ENCODE data around the gene ZNF608.

GRCh38 chr5:119356668-119357128 is 879 bp downstream of the TNFAIP8 start:
- RRBS = no CpG with 5 or more reads among the region's 2 CpGs

GRCh38 chr5:119360977-119361662 is 5.3 kb downstream of the TNFAIP8 start:
- RRBS = no CpG with 5 or more reads among the region's 5 CpGs

- RRBS = no CpG with 5 or more reads among the region's 2 CpGs
Measured at GRCh38 chr5:119394041-119394616, 38.3 kb downstream of the TNFAIP8 start.

DNA sequence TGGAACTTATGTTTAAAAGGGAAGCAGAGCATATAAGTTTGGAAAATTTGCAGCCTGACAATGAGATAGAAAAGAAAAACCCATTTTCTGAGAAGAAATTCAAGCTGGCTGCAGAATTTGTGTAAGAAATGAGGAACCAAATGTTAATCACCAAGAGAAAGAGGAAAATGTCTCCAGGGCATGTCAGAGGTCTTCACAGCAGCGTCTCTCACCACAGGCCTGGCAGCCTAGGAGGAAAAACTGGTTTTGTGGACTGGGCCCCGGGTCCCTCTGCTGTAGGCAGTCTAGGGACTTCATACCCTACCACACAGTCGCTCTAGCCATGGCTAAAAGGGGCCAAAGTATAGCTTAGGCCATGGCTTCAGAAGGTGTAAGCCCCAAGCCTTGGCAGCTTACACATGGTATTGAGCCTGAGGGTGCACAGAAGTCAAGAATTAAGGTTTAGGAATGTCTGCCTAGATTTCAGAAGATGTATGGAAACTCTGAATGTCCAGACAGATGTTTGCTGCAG is 32.1 kb upstream of the HSD17B4 start:
- RRBS = no CpG with 5 or more reads among the region's 3 CpGs

- RRBS = no CpG with 5 or more reads among the region's 24 CpGs
Measured at GRCh38 chr5:120457759-120458701, 6.1 kb upstream of the PRR16 start.

DNA sequence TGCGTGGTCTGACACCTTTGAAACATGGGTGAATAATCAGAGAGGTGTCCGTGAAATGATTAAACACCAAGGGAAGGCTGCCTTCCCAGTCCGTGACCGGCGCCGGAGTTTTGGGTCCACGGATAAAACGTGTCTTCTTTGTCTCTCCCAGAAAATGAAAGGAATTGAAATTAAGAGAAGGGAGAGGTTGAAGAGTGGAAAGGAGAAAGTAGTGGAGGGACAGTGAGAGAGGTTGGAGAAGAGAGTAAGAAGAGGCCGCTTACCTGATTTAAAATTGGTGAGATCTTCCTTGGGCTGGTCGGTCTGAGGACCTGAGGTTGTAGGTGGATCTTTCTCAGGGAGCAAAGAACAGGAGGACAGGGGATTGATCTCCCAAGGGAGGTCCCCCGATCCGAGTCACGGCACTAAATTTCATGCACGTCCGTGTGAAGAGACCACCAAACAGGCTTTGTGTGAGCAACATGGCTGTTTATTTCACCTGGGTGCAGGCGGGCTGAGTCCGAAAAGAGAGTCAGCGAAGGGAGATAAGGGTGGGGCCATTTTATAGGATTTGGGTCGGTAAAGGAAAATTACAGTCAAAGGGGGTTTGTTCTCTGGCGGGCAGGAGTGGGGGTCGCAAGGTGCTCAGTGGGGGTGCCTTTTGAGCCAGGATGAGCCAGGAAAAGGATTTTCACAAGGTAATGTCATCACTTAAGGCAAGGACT is 238.6 kb downstream of the PRR16 start:
- RRBS = no CpG with 5 or more reads among the region's 21 CpGs

DNA sequence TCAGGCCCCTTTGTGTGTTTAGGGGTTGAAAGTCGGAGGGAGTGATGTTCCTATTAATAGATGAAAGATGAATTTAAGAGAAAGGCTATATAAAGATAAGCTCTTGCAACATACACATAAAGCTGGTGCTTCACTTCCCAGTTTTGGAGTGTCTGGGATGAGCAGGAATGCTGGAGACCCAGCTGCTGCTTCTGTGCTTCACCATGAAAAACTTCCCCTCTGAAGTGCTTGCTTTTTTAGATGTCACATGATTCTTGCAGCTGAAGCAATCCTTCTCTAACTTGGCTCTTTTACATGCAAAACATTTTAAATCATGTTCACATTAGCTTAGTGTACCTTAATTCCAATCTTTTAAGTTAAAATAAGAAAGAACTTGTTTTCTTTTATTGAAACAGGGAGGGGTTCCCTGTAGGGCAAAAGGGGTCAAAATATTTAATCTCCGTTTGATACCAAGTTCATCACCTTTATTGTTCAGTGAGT is 19.6 kb upstream of the SNCAIP start:
- RRBS = no CpG with 5 or more reads among the region's 2 CpGs

- RRBS = no CpG with 5 or more reads among the region's 9 CpGs
Measured at GRCh38 chr5:122475626-122476066, 163.6 kb downstream of the SNCAIP start.

GRCh38 chr5:122478526-122479336 is 166.7 kb downstream of the SNCAIP start:
- RRBS = no CpG with 5 or more reads among the region's 12 CpGs

DNA sequence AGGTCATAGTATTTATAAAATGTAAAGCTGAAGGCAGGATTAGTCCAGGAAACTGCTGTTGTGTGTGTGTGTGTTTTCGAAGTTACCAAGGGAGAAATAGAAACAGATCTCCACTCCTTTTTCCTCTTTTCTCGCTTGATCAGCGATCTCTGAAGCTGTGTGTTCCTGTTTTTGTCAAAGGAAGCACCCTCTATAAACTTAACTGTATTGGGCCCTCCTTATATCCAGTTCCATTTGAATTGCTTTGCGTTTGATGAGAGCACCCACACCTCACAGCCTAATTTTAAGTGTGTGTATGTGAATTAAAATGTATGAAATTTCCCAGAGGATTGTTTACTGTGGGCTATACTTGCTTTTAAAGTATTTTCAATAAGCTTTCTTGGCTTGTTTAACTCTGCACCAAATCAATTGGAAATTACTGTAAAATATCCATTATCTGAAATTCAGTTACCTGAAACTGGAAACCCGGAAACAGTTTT is 972 bp downstream of the SNX2 start:
- RRBS = no CpG with 5 or more reads among the region's 5 CpGs

DNA sequence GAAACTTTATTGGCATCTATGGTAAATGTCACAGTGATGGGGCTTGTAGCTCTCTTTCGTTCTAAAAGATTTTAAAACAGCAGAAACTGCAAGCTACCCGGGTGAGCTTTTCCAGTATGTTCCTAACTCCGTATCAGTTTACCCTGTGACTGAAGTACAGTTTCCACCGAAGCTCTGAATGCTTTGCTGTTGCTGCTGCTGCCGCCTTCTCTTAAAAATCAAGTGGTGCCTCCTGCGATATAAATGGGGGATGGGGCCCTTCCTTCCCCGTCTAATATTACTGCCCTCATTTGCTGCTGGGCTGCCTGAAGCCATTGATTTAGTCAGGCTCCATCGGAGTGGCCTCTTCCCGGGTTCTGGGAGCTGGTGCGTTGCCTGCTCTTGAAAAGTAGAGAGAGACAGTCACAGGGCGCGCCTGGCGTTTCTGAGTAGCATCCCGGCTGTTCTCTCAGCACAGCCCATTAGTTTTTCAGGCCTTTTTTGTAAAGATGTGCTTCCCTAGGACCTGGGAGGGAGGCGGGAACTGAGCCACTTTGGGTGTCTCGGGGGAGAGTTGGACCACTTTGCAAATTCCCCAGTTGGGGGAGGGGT is 4.4 kb downstream of the PRDM6 start:
- RRBS = 7% methylated on average over 6 of the region's 16 CpGs

DNA sequence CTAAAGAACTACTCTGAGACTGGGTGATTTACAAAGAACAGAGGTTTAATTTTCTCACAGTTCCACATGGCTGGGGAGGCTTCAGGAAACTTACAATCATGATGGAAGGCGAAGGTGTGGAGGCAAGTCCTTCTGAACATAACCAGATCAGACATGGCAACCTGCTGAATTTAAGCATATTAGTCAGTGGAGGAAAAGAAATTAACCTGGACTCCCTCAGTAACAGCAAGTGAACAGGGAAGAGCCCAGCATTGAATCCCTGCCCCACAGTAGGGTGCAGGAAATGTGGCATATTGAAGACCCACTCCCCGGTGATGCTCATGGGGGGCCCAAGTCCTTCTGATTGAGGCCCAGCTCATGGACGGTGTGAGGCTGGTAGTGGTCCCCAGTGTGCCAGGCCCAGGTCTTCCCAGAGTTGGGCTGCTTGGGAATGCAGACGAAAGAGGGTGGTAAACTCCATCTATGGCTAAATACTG is 142.8 kb downstream of the CSNK1G3 start:
- RRBS = no CpG with 5 or more reads among the region's 4 CpGs

DNA sequence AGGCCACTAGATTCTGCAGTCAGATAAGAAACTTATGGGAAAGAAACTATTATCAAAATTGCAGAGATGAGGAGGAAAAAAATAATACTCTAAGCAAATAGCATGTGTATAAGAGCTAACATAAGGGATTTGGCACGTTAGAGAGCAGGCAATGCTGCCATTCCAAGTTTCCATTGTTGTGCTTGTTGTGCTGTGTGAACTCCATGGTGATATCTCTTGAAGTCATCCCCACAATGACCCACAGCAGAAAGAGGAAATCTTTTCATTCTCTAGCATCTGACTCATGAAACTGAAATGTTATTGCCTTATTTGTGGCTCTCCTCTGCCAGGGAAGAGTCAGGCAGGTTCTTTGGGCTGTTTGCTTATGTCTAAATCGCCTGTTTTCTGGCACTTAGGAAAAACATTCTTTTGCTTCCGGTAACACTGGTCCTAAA is 188.6 kb downstream of the CSNK1G3 start:
- RRBS = no CpG with 5 or more reads among the region's 3 CpGs

DNA sequence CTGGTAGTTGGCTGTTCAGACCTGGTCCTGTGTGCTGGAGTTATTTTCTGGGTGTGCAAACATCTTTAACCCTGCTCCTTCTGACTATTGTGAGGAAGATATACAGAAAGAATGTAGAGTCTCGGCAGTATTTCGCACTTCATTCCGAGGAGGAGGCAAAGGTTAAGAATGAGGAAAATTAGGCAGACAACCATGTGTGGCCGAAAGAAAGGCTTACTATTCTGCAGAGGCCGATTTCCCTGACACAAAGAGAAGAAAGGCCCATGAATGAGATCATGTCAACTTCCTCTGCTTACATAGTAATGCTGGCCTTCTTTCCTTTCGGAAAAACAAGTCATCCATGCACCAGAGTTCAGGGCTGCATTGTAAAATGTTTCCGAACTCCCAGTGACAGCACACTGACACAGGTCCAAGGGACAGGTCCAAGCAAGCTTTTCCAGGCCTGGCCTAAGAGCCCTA is 141.0 kb downstream of the ZNF608 start:
- RRBS = no CpG with 5 or more reads among the region's 7 CpGs

- RRBS = no CpG with 5 or more reads among the region's 5 CpGs
Measured at GRCh38 chr5:124707577-124707983, 38.9 kb downstream of the ZNF608 start.

- RRBS = no CpG with 5 or more reads among the region's 7 CpGs
Measured at GRCh38 chr5:124711278-124712071, 35.0 kb downstream of the ZNF608 start.

GRCh38 chr5:124746187-124746937 is at the start of gene ZNF608:
ZNF608 (minus strand) TSS chr5:124746639.
- RRBS = no CpG with 5 or more reads among the region's 15 CpGs

DNA sequence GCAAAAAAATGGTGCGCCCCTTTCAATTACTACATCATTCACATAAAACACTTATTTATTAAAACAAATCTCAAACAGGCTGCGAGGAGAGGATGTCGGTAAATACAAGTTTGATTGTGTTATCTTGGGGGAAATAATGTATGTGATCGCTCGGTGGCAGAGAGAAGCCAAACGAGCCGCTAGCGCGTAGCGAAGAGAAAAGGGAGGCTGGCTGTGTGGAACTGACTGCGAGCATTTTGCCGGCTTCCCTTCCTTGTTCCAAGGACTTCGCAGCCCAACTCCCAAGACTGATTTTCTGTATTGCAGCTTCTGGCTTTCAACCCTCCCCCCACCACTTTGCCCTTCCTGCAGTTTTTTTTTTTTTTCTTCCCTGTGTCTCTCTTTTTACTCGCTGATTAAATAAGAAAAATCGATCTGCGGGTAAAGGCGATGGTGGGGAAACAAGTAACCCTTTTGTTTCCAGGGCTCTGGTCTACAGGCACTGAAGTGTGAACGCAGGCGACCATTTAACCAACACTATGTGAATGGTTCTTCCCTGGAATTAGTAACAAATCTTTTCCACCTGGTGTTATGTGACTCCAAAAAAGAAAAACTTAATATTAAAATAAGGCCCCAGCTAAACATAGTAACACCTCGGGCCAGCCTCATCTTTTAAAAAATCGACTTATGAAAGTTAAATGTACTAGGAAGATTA is 2.8 kb upstream of the ZNF608 start:
- RRBS = no CpG with 5 or more reads among the region's 21 CpGs

DNA sequence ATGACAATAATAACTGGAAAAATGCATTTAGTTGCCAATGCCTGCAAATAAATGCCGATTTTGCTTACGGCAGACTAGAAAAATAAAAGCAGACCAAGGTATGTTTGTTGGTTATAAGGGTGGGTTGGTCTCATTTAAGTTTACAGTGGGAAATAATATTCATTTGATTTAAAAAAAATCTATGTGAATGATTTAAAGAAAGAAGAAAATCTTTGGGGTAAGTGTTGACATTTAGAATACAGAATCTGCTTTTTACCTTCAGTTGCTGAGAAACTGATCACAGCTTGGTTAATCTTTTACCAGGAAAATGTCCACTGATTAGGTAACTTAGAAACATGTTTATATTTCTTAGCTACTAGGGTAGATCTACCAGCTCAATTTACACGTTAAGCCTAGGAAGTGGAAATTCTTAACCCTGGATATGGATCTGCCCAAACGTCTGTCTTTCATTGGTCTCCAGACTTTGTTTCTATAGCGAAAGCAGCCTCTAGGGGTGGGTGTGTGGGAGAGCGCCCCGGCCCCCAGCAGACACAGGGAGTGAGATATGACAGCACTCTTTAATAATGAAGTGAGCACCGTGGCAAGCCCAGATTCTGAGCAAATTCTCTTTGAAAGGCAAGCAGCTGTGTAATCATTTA is 141.5 kb upstream of the ZNF608 start:
- RRBS = no CpG with 5 or more reads among the region's 8 CpGs

DNA sequence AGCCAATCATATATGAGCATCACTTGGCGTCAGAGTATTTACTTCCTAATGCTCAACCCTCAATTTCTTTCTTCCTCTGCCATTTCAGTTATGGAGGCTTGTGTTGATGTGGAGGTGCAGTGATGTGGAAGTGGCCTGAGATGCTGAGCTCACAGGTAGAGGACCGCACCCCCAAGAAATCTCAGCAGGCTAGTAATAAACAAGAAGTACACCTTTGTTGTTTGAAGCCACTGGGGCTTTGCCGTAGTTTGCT is 206.3 kb upstream of the ZNF608 start:
- RRBS = no CpG with 5 or more reads among the region's 3 CpGs

All from HL-60 (cell line).